ENCODE measurements around a stretch of chr18.

DNA sequence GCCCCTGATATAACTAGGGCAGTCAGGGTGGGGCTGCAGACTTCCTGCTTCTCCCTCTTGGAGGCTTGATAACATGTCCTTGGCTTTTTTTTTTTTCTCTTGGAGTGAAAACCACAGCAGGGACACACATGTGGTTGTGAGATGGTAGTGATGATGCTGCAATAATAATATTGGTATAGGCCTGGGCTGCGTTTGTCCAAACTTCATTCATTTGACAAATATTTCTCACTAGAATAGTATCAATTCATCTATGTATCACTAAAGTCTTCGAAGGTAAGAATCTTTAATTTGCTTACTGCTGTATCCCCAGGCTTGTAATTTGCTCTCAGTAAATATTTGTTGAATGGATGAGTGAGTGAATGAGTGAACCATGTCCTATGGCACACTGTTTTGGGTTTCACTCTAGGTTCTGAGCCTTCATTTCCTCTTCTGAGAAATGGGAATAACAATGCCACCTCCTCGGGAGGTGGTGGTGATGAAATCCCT lies 437.6 kb downstream of the ZNF521 start:
- PRO-cap, 3 experiments = no peak in any of the 3 experiments
- RAMPAGE, long total RNA, 4 experiments = no peak in any of the 4 experiments
- RRBS = no CpG with 5 or more reads among the region's 3 CpGs

- PRO-cap, 3 experiments = no peak in any of the 3 experiments
- RAMPAGE, long total RNA, 4 experiments = no peak in any of the 4 experiments
- RRBS = no CpG with 5 or more reads among the region's 10 CpGs
Observed at GRCh38 chr18:24924311-24924865, 427.6 kb downstream of the ZNF521 start.

- PRO-cap, 3 experiments = no peak in any of the 3 experiments
- RAMPAGE, long total RNA, 4 experiments = no peak in any of the 4 experiments
- RRBS = no CpG with 5 or more reads among the region's 1 CpG
Observed at GRCh38 chr18:25283847-25284303, 68.1 kb downstream of the ZNF521 start.

DNA sequence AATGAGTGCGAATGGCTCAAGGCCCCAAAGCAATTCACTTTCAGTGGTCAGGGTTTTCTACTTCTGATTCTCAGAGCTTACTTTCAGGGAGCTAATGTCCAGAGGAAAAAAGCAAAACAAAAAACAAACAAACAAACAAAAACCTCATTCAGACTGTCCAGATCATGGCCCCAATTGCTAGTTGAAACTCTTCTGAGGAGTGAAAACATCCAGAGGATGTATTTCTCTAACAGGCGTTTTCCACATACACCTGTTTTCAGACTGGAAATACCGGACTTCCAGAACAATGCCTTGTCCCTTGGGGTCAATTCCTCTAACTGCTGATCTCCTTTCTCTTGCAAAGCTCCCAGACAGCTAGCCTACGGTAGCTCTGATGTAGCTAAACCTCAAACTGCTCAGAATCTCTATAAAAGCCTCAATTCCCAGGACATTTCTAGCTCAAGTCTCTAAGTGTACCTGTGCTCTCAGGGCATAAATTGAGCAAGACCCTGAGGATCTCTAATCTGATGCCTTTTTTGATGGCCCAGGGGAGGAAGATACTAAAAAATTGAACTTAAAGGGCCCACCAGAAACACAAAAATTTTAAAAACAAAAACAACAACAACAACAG lies 323.5 kb upstream of the ZNF521 start:
- PRO-cap, 3 experiments = no peak in any of the 3 experiments
- RAMPAGE, long total RNA, 4 experiments = no peak in any of the 4 experiments
- RRBS = no CpG with 5 or more reads among the region's 4 CpGs

- PRO-cap, 3 experiments = no peak in any of the 3 experiments
- RAMPAGE, long total RNA, 4 experiments = no peak in any of the 4 experiments
- RRBS = no CpG with 5 or more reads among the region's 4 CpGs
Observed at GRCh38 chr18:26460549-26461140, 87.7 kb downstream of the KCTD1 start.

DNA sequence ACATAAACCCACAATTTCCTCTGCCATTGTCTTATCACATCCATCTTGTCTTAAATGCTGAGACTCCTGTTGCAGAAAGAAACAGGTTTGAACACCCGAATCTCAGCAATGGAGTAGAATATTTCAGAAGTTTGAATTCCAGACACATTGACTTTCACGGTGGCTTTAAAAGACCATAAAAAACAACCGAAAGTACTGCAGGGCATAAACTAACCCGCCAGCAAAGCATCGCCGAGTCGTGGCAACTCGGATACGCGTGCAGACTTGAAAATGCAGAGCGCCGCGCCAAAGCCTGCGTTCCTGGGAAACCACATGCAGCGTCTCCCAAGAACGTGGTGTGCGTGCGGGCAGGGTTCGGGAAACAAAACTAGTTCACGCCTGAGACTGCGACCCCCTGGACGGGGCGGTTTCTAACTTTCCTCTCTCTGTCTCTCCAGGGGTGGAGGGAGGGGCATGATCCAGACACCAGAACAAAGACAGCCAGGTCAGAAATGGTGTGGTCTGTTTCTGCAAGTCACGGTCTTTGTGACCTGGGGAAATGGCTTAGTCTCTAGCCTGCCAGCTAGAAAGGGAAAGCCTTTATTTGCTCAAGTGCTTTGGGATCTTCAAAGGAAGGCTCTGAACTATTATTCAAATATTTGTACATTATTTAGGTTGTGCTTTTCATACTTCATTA lies 26.8 kb upstream of the KCTD1 start:
- PRO-cap, 3 experiments = peak in 2 of 3 experiments; most common plus-strand start position 288 of the sequence (in 2); most common minus-strand start position 322 of the sequence (in 1)
- RAMPAGE, long total RNA, 4 experiments = no peak in any of the 4 experiments
- RRBS = no CpG with 5 or more reads among the region's 24 CpGs

DNA sequence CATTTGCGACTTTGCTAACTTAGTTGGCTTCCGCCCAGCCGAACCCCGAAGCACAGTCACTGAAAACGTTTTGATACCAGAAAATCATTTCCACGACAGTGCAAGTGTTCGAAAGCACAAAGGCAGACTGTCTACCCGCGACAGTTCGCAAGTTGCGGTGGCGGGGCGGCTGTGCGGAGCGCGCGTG lies 107.2 kb upstream of the KCTD1 start:
- PRO-cap, 3 experiments = peak in 1 of 3 experiments; most common plus-strand start position 140 of the sequence (in 1)
- RAMPAGE, long total RNA, 4 experiments = no peak in any of the 4 experiments
- RRBS = no CpG with 5 or more reads among the region's 17 CpGs

DNA sequence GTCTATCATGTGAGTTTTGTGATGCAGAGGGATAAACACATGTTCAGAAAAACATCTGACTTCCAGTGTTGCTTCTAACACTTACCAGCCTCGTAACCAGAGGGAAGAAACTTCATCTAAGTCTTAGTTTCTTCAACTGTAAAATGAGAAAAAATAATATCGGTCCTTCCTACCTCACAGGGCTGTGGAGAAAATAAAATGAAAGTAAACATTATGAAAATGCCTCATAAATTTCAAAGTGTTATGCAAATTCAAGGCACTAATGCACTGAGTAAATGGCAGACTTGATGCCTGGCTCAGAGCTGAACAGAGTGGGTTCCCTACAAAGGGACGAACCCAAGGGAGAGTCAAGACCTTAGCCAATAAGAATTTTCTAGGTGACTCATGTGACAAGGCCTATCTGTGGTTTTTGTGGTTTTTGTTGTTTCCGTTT lies 113.1 kb upstream of the AQP4 start:
- PRO-cap, 3 experiments = no peak in any of the 3 experiments
- RAMPAGE, long total RNA, 4 experiments = no peak in any of the 4 experiments
- RRBS = no CpG with 5 or more reads among the region's 4 CpGs

DNA sequence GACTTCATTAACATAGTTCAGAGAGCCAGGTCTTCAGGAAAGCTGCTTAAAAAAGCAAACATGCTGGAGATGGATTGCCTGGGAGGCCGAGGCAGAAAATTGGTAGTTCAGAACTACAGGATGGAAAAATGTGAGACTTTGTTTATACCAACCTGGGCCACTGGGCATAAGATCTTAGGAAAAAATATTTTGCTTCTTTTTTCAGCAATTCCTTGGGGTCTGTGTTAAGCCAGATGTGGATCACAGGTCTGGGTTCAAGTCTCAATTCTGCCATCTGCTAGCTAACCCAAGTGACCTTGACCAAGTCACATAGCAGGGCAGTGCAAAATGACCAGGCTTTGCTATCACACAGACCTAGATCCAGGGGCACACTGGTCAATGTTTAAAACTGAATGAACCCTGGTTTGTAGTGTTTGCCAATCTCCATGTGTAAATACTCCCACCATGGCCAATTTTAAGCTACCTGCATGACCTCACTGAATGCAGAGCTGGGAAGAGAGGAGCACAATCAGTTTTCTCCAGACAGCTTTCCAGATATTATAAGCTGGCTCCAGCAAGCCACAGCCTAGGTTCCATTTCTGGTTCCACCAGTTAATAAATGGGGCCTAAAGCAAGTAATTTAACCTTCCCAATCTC lies 143.0 kb downstream of the CHST9 start:
- PRO-cap, 3 experiments = no peak in any of the 3 experiments
- RAMPAGE, long total RNA, 4 experiments = no peak in any of the 4 experiments
- RRBS = no CpG with 5 or more reads among the region's 1 CpG

GRCh38 chr18:27057970-27058334 lies 127.2 kb downstream of the CHST9 start:
- PRO-cap, 3 experiments = no peak in any of the 3 experiments
- RAMPAGE, long total RNA, 4 experiments = no peak in any of the 4 experiments
- RRBS = no CpG with 5 or more reads among the region's 2 CpGs

DNA sequence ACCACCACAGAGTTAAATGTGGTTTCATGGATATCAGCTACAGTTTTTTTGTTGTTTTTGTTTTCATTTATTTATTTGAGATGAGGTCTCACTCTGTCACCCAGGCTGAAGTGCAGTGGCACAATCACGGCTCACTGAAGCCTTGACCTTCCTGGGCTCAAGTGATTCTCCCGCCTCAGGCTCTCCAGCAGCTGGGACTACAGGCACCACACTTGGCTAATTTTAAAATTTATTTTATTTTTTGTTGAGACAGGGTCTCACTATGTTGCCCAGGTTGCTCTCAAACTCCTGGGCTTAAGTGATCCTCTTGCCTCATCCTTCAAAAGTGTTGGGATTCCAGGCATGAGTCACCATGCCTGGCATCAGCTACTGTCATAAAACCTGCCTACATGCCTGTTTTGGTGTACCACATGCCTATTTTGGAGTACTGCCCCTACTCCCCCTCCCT lies 64.1 kb downstream of the CHST9 start:
- PRO-cap, 3 experiments = peak in 2 of 3 experiments; most common plus-strand start position 171 of the sequence (in 2)
- RAMPAGE, long total RNA, 4 experiments = no peak in any of the 4 experiments
- RRBS = no CpG with 5 or more reads among the region's 2 CpGs

- PRO-cap, 3 experiments = no peak in any of the 3 experiments
- RAMPAGE, long total RNA, 4 experiments = no peak in any of the 4 experiments
- RRBS = no CpG with 5 or more reads among the region's 9 CpGs
Observed at GRCh38 chr18:27143762-27144190, 41.3 kb downstream of the CHST9 start.

GRCh38 chr18:27184056-27184995 lies 782 bp downstream of the CHST9 start:
- PRO-cap, 3 experiments = no peak in any of the 3 experiments
- RAMPAGE, long total RNA, 4 experiments = no peak in any of the 4 experiments
- RRBS = no CpG with 5 or more reads among the region's 33 CpGs

DNA sequence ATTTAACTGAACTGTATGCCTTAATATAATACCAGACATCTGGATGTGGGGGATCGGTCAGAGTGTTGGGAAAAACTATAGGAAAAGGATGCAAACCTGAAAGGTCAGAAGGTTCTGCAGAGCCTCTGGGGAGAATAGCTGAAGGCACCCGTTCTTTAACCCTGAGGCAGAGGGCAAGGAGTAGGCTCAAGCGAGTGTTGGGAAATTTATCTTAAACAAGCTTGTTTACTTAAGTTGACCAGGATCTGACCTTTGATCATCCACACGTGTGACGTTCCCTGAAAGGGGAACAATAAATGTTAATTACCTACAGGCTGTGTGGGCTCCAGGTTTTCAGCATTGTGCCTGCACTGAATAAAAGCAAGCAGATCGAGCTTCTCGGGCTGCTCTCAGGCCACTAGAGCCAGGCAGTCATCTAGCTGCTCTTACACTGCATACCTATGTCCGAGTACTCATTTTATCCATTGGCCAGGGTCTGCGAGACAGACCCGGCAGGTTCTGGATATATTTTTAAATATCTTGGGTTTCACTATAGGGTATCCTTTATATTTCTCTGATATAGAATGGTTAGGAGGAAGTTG lies 400.6 kb upstream of the CHST9 start:
- PRO-cap, 3 experiments = no peak in any of the 3 experiments
- RAMPAGE, long total RNA, 4 experiments = no peak in any of the 4 experiments
- RRBS = no CpG with 5 or more reads among the region's 10 CpGs

- PRO-cap, 3 experiments = no peak in any of the 3 experiments
- RAMPAGE, long total RNA, 4 experiments = no peak in any of the 4 experiments
- RRBS = no CpG with 5 or more reads among the region's 5 CpGs
Observed at GRCh38 chr18:28036334-28037079, 140.4 kb downstream of the CDH2 start.

DNA sequence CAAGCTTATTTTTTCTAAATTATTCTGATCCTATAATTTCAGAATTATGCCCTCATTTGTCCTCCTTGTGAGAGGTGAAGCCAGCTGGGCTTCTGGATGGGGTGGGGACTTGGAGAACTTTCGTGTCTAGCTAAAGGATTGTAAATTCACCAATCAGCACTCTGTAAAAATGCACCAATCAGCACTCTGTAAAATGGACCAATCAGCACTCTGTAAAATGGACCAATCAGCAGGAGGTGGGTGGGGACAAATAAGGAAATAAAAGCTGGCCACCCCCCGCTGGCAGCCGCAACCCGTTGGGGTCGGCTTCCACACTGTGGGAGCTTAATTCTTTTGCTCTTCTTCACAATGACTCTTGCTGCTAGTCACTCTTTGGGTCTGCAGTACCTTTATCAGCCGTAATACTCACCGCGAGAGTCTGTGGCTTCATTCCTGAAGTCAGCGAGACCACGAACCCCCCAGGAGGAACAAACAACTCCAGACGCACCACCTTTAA lies 623.2 kb downstream of the DSC3 start:
- PRO-cap, 3 experiments = no peak in any of the 3 experiments
- RAMPAGE, long total RNA, 4 experiments = no peak in any of the 4 experiments
- RRBS = no CpG with 5 or more reads among the region's 11 CpGs

GRCh38 chr18:30682411-30682850 lies 360.1 kb downstream of the DSC3 start:
- PRO-cap, 3 experiments = no peak in any of the 3 experiments
- RAMPAGE, long total RNA, 4 experiments = no peak in any of the 4 experiments
- RRBS = no CpG with 5 or more reads among the region's 2 CpGs

DNA sequence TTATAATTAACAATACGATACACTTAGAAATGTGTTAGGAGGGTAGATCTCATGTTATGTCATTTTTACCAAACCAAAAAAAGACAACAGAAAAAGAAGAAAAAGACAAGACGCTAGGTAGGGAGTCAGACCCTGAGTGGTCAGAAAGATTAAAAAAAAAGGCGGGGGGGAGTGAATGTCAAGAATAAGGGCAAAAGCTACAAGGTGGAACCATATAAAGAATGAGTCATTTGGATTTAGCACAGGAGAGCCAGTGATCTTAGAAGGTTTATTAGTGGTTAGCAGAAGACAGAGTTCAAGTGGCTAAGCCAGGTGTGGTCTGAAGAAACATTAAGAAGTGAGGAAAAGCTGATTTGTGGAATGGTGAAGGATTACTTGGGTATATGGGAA lies 2.8 kb downstream of the DSC2 start:
- PRO-cap, 3 experiments = no peak in any of the 3 experiments
- RAMPAGE, long total RNA, 4 experiments = no peak in any of the 4 experiments
- RRBS = no CpG with 5 or more reads among the region's 3 CpGs

GRCh38 chr18:31343391-31343769 lies 25.4 kb downstream of the DSG1 start:
- PRO-cap, 3 experiments = no peak in any of the 3 experiments
- RAMPAGE, long total RNA, 4 experiments = no peak in any of the 4 experiments
- RRBS = no CpG with 5 or more reads among the region's 4 CpGs

GRCh38 chr18:31520596-31521336 lies 22.8 kb downstream of the DSG2 start:
- PRO-cap, 3 experiments = no peak in any of the 3 experiments
- RAMPAGE, long total RNA, 4 experiments = no peak in any of the 4 experiments
- RRBS = no CpG with 5 or more reads among the region's 5 CpGs

Data from adrenal gland (tissue), 7 donors.